ENCODE data around the gene URB1.

GRCh38 chr21:31908076-31908786, 35.4 kb downstream of the HUNK start:
- PRO-cap = no peak
- RAMPAGE, long total RNA, 3 experiments = no peak in any of the 3 experiments

- PRO-cap = no peak
- RAMPAGE, long total RNA, 3 experiments = no peak in any of the 3 experiments
Measured at GRCh38 chr21:31999340-31999750, 126.5 kb downstream of the HUNK start.

GRCh38 chr21:32336615-32337433, 38.2 kb downstream of the MRAP start:
- PRO-cap = no peak
- RAMPAGE, long total RNA, 3 experiments = no peak in any of the 3 experiments

- PRO-cap = no peak
- RAMPAGE, long total RNA, 3 experiments = no peak in any of the 3 experiments
Measured at GRCh38 chr21:32348380-32348811, 44.4 kb downstream of the URB1 start.

DNA sequence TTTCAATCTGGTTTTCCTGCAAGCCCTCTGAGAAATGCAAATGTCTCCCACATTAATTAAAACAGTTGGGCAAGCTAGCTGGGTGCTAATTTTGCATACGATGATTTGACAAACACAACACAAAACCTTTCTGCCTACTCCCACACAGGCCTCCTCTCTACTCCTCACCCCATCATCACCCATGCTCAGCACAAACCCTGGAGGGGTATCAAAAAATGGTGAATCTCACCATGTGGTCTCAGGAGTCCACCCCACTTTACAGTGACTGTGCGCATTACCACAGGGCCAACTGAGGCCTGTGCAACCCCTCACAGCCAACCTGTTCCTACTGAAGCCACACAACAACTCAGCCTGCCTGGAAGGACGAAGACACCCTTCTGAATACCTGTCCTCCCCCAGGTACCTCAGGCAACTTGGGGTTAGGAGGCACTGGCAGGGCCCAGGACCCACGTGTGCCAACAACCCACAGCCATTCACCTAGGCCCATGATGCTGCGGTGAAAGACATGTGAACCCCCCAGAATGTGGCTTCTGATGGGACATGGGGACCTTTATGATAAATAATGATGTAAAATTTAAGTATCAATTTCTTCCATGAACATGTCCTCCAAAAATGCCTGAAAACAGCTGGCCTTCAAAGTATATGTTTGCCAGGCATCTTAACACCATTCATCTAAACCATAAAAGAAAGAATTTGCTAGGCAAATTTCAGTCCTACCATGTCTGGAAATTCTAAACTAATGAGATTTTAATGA, 27.1 kb downstream of the URB1 start:
- PRO-cap = no peak
- RAMPAGE, long total RNA, 3 experiments = no peak in any of the 3 experiments

DNA sequence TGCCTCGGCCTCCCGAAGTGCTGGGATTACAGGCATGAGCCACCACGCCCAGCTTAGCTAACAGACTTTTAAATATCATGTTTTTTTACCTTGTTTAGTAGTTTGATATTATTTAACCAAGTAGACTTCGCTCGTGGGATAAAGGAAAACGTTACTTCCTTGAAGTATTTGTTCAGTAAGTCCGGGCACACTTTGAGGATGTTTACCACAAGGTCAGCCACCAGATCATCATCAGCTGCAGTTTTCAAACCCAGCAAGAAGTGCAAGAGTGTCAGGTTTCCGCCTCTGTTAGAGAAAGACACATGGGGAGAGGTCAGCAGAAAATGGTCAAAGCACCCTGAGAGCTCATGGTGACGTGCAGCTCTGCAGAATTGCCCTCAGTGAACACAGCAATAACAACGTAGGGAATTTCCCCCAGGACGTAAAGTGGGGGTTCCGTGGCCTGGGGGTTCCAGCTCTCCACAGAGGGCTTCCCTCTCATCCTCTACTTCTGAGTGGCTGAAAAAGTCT, 24.4 kb downstream of the URB1 start:
- PRO-cap = no peak
- RAMPAGE, long total RNA, 3 experiments = no peak in any of the 3 experiments

- PRO-cap = no peak
- RAMPAGE, long total RNA, 3 experiments = no peak in any of the 3 experiments
Measured at GRCh38 chr21:32381452-32381997, 11.3 kb downstream of the URB1 start.

DNA sequence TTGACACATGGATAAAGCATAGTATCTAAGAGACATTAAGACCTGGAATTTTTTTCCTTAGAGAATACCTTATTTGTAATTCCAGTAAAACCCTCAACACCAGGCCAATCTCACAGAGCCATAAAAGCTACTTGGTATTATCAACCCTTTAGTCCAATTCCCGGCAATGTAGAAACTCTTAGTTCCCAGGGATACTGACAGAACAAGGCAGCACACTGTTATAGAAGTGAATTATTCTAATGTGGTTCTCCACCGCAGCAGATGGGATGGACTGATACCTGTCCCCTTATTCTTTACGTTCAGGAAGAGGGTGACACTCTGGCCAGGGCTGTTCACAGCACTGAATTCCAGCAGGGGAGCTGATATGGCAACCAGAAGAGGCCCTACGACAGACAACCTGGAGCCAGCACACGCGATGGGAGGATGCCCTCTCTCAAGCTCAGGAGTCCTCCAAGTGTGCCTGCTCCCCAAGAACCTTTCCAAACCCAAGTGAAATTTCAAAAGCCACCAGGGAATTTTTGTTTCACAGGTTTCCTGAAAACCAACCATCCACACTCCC, 10.4 kb downstream of the URB1 start:
- PRO-cap = no peak
- RAMPAGE, long total RNA, 3 experiments = no peak in any of the 3 experiments

DNA sequence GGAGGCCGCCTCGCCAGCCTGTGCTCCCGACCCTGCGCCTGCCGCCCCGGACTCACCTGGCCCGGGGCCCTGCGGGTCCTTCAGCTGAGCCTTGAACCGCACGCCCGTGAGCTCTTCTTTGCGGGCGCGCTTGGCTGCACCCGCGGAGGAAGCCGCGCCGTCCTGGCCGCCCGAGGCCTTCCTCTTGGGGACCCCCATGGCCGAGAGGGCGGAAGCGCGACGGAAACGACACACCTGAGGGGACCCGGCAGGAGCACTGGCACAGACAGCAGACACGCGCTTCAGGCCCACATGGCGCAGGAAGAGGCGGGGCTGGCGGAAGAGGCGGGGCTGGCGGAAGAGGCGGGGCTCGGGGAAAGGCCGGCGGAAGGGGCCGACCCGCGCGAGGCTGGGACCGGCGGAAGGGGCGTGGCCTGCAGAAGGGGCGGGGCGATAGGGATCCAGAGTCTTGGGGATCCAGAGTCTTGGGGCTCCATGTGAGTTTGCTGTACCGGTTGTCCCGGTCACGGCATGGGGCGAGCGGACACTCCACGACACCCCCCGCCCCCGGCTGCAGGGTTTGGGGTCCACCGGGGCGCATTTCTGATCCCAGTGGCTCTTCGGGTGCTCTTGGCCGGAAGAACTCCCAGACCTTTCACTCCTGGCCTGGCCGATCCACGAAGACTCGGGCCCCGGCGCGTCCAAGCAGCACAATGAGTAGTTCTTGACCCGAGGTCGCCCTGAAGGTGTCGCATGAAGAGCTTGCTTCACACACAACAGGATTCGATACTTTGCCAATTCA, at the start of gene URB1:
Gene URB1 (minus strand): TSS at position 300 of the 781 bp plus-strand sequence.
- PRO-cap = bidirectional peak, plus-strand start at position 418 of the sequence, minus-strand start at position 258 of the sequence
- RAMPAGE, long total RNA, 3 experiments = start-site peak on the plus strand in 3 of 3 experiments, centred at positions 431 to 435 of the sequence, 101 to 196 reads per replicate; start-site peak on the minus strand in 3 of 3 experiments, centred at positions 279 to 295 of the sequence, 140 to 200 reads per replicate

GRCh38 chr21:32412104-32412542, 383 bp upstream of the EVA1C start:
- PRO-cap = bidirectional peak, plus-strand start at chr21:32412421, minus-strand start at chr21:32412344
- RAMPAGE, long total RNA, 3 experiments = no peak in any of the 3 experiments

GRCh38 chr21:32417565-32418541, 5.3 kb downstream of the EVA1C start:
- PRO-cap = no peak
- RAMPAGE, long total RNA, 3 experiments = no peak in any of the 3 experiments

DNA sequence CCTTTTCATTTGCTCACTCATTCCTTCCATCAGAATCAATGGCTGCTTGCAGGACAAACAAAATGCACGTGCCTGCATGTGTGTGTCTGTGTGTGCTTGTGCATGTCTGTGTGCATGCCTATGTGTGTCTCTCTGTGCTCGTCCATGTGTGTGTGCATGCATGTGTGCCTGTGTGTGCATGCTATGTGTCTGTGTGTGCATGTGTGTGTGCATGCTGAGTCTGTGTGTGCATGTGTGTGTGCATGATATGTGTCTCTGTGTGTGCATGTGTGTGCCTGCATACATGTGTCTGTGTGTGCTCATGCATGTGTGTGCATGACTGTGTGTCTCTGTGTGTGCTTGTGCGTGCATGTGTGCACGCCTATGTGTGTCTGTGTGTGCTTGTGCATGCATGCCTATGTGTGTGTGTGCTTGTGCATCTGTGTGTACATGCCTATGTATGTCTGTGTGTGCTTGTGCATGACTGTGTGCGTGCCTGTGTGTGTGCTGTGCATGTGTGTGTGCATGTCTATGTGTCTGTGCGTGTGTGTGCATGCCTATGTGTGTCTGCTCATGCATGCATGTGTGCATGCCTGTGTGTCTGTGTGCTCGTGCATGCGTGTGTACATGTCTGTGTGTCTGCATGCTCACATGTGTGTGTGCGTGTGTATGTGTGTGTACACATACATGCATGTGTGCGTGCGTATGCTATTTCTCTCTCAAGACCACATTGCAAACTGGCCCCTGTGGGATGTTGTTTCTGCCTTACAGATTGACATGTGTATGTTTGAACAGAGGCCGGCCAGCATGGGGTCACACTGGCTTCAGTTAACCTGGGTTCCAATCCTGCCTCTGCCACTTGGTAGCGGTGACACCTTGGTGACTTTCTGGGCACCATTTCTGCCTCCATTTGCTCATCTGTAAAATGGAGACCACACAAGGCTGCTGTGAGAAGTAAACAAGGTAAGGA, 52.1 kb downstream of the TCP10L start:
- PRO-cap = no peak
- RAMPAGE, long total RNA, 3 experiments = no peak in any of the 3 experiments

- PRO-cap = bidirectional peak, plus-strand start at chr21:32569702, minus-strand start at chr21:32569569; unidirectional peak, minus-strand start at chr21:32569933
- RAMPAGE, long total RNA, 3 experiments = no peak in any of the 3 experiments
Measured at GRCh38 chr21:32569233-32570193, 15.8 kb downstream of the TCP10L start.

- PRO-cap = no peak
- RAMPAGE, long total RNA, 3 experiments = no peak in any of the 3 experiments
Measured at GRCh38 chr21:32613254-32613879, 1.2 kb upstream of the CFAP298 start.

- PRO-cap = bidirectional peak, plus-strand start at chr21:32772163, minus-strand start at chr21:32771813
- RAMPAGE, long total RNA, 3 experiments = start-site peak on the plus strand in 1 of 3 experiments, at chr21:32772135-32772235 at its widest, 22 reads per replicate
Measured at GRCh38 chr21:32771965-32772423, 439 bp upstream of the PAXBP1 start.

DNA sequence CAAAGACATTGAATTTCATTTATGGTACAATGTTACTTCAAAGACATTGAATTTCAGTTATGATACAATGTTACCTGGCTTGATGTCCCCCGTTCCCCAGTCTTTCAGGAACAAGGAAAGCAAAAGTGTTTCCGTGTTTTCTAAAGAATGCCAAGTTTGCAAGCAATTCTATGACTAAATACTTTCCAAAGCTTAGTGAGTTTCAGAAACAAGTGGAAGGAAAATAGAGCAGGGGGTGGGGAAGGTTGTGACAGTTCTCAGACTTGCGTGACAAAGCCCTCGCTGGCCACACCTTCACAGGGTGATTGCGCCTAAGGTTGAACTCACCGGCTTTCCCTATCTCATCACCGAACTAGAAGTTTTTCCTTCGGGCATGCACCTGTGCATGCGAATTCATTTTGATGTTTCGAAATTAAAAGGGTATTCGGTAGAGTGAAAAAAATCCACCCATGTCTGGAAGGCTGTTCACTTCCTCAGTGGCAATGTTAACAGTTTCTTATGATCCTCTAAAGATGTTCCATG, 930 bp upstream of the PAXBP1 start:
- PRO-cap = no peak
- RAMPAGE, long total RNA, 3 experiments = no peak in any of the 3 experiments

DNA sequence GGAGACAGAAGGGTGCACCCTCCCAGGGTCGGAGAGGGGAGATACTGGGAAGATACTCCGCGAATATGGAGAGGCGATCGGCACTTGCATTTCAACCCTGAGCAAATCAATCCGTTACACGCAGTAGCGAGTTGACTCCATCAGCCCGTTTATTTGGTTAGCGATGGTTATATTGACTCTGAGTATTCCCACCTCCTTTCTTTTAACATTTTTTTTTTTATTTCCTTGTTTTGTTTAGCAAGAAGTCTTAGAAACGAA, 989 bp downstream of the IFNAR2 start:
- PRO-cap = bidirectional peak, plus-strand start outside the sequence, minus-strand start at position 174 of the sequence
- RAMPAGE, long total RNA, 3 experiments = no peak in any of the 3 experiments

- PRO-cap = bidirectional peak, plus-strand start at chr21:33231075, minus-strand start at chr21:33230971; unidirectional peak, minus-strand start at chr21:33231092
- RAMPAGE, long total RNA, 3 experiments = no peak in any of the 3 experiments
Measured at GRCh38 chr21:33231056-33231292, 1.2 kb downstream of the IFNAR2 start.

DNA sequence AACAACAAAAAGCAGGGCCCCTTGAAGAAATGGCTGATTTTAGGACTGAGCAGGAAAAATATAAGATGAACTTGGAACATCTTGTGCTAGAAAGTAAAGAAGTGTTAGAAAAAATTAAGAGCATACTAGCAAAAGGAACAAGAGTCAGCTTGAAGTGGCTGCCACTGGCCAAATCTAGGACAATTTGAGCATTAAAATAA, 7.2 kb upstream of the IFNAR1 start:
- PRO-cap = no peak
- RAMPAGE, long total RNA, 3 experiments = no peak in any of the 3 experiments

GRCh38 chr21:33371217-33371703, 32.0 kb upstream of the IFNGR2 start:
- PRO-cap = no peak
- RAMPAGE, long total RNA, 3 experiments = no peak in any of the 3 experiments